Ileum (tissue), 1 donor: ENCODE data around the genes MRPS2, OBP2A and SOHLH1.

- PRO-cap, result no peak
Measured at GRCh38 chr9:135105671-135106184, 18.3 kb downstream of the OLFM1 start.

DNA sequence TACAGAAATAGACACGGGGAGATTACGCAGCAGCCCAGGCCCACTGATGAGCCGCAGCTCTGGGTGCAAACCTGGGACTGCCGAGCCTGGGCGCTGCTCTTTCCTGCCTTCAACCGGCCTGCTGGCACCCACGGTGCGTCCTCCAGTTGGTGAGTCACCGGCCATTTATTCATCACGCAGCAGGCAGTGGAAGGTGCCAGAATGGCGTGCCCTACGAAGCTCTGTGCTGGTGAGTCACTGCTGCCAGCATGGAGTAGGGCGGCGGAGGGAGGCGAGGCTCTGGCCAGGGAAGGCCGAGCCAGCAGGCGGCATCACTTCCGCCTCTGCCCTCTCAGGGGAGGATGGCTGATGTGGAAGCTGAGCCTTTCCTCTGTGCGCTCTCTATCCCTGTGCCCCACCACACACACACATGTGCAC lies 39.0 kb downstream of the OLFM1 start:
- PRO-cap, result no peak

GRCh38 chr9:135147210-135147886 lies 59.9 kb downstream of the OLFM1 start:
- PRO-cap, result no peak

- PRO-cap, result bidirectional peak, plus-strand start at chr9:135500644, minus-strand start at chr9:135500518
Measured at GRCh38 chr9:135500427-135501054, at the start of gene MRPS2. MRPS2 (plus strand) TSS chr9:135500682.

GRCh38 chr9:135545691-135546320 lies at the start of gene OBP2A:
OBP2A (plus strand) TSS chr9:135546126.
- PRO-cap, result no peak

- PRO-cap, result no peak
Measured at GRCh38 chr9:135699333-135699820, at the start of gene SOHLH1. SOHLH1 (minus strand) TSS chr9:135699481.

DNA sequence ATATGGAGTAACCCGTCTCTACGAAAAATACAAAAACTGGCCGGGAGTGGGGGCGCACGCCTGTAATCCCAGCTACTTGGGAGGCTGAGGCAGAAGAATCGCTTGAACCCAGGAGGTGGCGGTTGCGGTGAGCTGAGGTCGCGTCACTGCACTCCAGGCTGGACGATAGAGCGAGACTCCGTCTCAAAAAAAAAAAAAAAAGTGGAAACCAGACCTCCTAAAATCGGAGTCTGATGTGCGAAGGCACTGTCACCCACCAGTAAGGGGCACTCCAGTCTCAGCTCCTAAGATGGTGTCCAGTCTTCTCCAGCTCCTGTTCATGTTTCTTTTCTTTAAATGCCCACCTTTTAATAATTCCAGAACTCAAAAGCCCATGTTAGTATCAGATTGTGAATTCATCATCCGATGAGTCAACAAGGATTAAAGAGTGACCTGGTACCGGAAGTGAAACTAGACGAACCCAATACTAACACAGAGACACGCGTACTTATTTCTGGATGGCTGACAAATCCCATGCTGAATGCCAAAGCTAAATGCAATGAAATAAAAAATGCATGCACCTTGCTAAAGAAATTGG lies 2.5 kb downstream of the CAMSAP1 start:
- PRO-cap, result no peak

DNA sequence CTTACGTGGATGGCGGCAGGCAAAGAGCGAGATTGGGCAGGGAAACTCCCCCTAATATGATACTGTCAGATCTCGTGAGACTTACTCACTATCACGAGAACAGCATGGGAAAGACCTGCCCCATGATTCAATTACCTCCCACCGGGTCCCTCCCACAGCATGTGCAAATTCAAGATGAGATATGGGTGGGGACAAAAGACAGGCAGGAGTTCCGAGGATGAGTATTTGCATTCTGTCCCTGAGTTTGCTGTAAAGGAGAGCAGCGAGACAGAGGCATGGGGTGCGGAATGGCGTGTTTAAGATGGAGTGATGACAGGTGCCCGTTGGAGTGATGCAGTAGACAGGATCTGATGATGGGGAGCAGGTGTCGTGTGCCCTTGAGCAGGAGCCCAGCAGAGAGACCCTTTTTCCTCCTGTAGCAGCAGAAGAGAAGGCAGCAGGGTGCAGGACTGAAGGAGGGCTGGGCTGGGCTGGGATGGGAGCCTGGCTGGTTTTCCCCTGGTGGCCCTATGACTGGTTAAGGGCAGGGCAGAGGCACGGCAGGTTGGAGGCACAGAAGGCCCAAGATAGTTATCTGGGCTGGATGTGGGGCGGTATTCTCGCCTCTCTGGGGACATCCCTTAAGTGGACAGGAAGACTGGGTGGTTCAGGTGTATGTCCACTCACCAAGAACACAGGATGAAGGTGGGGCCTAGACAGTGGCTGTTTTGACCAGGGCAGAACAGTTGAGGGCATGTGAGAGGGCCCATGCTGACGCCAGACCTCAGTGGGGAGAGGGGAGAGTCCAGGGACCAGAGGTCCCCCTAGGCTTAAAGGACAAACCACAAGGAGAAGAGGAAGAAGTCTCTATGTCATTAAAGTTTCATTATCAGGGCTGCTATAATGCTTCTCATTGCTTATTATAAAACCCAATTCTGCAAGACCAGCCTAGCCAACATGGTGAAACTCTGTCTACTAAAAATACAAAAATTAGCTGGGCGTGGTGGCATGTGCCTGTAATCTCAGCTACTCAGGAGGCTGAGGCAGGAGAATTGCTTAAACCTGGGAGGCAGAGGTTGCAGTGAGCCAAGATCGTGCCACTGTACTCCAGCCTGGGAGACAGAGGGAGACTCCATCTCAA lies 4.4 kb upstream of the CAMSAP1 start:
- PRO-cap, result no peak

GRCh38 chr9:135946224-135946737 lies 14.9 kb downstream of the UBAC1 start:
- PRO-cap, result no peak

DNA sequence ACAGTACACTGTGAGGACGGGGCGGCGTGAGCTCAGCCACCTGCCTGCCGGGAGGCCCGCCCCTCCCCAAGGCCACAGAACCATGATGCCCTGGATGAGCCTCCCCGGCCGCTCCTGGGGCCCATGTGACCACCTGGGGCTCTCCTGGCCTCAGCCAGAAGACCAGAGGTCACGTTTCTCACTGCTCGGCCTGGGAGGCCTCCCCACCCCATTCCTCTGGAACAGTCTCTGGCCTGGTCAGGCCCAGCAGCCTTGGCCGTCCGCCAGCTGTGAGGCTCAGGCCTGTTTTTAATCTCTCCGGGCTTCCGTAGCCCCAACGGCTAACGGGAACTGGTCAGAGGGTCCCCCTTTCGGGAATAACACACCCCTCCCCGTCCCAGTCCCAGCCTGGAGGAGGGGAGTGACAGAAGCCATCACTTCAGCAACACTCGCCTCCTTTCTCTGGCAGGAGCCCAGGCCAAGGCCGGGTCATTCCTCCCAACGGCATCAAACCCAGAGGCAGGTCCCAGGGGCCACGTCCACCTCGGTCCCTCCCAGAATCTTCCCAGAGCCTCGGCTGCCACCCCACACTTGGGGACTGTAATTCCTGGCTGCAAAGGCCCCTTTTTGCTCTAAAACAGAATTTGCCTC lies 51.0 kb upstream of the UBAC1 start:
- PRO-cap, result no peak

DNA sequence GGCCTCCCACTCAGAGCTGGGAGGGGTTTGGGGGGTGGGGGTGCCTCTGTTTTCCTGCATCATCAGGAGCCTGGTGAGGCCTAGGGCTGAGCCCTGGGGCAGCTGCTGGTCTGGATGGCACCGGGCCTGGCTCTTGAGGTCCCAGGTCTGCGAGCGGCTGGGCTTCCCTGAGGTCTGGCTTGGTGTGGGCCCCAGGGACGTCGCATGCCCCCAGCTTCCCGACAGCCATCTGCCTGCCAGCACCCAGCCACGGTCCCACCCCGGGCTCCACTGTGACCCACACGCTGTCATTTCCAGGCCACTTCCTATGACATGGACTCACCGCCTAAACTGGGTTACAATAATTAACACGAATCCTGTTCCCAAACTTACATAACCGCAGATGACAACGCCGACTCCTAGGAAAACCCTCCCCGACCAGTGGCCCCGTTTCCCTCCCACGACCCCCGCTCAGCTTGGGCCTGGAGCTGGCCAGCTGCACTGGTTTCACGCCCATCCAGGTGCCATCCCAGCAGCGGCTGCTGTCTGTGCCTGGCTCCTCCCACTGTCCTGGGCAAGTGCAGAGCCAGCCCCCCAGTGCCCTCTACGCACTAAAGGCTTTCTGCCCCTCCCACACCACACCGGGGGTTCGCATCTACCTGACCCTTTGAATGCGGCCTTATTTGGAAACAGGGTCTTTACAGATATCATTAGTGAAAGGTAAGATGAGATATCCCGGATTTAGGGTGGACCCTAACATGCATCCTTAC lies 8.6 kb downstream of the NACC2 start:
- PRO-cap, result no peak

- PRO-cap, result no peak
Measured at GRCh38 chr9:136090754-136091343, 4.2 kb downstream of the NACC2 start.

DNA sequence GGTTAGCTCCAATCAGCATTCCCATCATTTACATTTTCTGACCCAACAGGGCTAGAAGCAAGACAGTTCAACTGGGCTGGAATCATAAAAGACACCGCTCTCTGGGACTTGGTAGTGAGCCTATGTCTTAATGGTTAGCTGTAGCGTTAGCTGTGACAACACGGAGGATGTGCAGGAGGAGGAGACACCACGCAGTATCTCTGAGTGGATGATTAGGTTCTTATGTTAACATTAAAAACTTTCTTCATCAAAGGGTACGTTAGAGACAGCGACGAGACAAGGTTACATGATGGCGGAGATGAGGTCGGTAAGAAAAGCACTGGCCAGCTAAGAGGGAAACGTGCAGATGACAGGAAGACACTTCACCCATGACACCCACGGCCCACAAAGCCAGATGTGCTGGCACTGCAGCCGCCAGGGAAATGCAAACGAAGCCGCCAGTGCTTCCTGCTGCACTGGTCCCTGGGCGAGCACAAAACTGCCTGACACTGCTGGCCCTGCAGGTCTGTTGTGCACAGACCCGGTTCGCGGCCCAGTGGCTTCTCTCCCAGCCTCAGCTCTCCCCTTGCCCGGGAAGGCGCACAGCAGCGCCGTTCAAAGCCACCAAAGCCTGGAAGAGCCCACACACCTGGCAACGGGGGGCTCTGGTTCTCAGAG lies 20.3 kb upstream of the LHX3 start:
- PRO-cap, result no peak

DNA sequence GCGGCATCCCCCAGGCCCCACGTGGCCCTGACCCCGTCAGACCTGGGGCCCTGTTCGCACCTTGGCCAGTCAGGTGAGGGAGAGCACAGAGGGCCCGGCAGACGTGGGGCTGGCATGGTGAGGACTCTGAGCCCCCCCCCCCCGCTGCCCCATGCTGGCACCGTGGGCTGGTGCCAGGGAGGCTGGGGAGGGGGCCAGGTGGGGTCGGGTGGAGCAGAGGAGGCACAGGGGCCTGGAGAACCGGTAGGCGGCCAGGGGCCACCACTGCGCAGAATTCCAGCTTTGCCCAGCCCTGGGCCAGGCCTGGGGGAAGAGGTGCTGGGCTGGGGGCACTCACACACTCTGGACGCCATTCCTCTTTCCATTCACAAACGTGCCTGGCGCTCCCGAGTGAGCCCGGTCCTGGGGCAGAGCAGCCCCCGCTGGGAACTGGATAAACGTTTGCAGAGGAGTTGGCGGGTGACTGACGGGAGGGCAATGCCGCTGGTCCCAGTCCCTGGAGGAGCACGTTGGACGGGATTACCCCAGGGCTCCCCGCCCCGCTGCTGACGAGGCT lies 4.0 kb downstream of the GPSM1 start:
- PRO-cap, result no peak

DNA sequence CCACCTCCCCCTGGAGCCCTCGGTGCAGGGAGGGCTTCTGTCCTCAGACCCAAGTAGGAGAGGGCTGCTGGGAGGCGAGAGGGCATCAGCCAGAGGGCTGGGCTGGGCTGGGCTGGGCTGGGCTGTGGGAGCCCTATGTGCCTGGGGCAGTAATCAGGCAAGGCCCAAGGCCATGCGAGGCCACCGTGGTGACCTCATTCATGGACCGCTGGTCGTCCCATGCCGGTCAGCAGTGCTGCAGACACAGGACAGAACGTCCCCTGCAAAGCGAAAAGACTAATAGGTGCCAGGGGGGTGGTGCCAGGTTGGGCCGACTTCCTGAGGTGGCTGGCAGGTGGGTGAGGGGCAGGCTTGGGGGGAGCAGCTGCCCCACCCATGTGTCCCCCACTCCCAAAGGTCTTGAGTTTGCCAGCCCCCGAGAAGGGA lies 13.9 kb downstream of the GPSM1 start:
- PRO-cap, result no peak

- PRO-cap, result no peak
Measured at GRCh38 chr9:136346968-136348086, 16.2 kb downstream of the DNLZ start.

- PRO-cap, result no peak
Measured at GRCh38 chr9:136353623-136354084, 9.9 kb downstream of the DNLZ start.

GRCh38 chr9:136377771-136378555 lies 4.5 kb upstream of the CARD9 start:
- PRO-cap, result no peak

- PRO-cap, result no peak
Measured at GRCh38 chr9:136391909-136392405, 8.0 kb downstream of the SNAPC4 start.

- PRO-cap, result no peak
Measured at GRCh38 chr9:136393999-136395072, 5.6 kb downstream of the SNAPC4 start.